ENCODE data around the genes AMY1B and TMEM167B.

- PRO-cap: no peak
These were observed 9.8 kb upstream of the AMY2B start for GRCh38 chr1:103561519-103561997.

DNA sequence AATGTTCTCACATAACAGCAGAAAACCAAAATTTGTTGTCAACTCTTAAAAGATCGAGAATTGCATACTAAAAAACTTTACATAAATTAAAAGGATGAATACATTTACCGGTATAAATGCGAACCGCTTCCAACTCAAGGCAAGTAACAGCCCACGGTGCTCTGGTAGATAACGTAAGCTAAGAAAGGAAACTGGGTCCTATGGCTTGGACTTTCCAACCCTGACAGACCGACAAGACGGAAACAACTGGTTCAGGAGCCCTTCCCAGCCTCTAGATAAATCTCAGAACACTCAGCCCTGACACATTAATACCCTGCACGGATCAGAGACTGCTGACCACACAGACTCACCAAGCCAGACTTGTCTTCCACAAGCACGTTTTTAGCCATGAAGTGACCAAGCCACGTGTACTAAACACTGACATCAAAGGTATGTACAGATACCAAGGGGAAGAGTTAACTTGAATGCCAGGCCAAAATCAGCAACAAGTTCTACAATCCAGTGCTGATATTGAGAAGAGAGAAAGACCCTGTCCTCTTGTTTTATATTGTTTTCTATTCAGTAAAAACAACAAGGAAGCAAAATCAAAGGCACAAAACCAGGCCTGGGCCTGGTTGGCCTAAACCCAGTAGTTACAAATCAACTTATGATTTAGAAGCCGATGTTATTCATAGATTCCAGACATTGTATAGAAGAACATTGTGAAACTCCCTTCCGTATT, at the start of gene AMY1B:
TSS of gene AMY1B (minus strand) at position 277 of the 721 bp plus-strand sequence.
- PRO-cap: no peak

DNA sequence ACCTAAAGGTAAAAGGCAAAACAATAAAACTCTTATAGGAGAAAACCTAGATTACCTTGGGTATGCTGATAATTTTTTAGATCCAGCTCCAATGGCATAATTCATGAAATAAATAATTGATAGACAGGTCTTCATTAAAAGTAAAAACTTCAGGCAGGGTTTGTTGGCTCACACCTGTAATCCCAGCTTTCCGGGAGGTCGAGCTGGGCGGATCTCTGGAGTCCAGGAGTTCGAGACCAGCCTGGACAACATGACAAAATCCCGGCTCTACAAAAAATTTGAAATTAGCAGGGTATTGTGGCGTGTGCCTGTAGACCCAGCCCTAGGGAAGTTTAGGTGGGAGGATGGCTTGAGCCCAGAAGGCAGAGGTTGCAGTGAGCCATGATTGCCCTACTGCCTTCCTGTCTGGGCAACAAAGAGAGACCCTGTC, 239.1 kb downstream of the AMY1C start:
- PRO-cap: no peak

DNA sequence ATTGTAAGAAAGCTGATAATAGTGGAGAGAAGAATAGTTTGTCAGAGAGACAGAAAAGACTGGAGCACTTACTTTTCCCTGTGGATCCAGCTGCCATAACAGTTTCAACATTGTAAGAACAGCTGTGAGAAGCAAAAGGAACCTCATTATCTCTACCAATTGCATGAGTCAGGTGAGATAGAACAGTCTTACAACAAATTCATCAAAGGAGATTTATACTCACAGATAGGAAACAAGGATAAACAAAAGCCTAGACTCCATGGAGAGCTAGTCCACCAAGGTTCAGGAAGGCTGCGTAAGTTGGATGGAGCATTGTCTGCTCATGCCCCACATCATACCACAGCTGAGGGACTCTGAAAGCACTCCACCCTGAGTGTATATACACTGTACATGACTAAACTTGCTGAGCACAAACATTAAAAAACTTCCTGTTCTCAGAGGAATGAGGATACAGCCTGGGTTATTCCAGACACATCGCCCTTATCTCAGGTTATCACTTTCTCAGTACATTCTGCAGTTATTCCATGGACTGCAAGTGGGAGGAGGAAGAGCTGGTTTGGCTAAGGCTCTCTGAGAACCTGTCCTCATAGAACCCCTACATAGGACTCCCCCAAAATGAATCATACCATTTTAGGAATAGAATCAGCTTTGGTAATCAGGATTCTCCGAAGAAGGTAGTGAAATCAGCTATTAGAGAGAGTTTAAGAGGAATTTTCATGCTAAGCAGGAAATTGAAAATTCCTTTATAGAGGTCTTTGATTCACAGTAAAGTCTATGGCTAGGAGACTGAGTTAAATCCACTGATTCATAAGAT, 58.0 kb upstream of the PRMT6 start:
- PRO-cap: no peak

GRCh38 chr1:107622924-107623416, 342.0 kb downstream of the VAV3 start:
- PRO-cap: no peak

DNA sequence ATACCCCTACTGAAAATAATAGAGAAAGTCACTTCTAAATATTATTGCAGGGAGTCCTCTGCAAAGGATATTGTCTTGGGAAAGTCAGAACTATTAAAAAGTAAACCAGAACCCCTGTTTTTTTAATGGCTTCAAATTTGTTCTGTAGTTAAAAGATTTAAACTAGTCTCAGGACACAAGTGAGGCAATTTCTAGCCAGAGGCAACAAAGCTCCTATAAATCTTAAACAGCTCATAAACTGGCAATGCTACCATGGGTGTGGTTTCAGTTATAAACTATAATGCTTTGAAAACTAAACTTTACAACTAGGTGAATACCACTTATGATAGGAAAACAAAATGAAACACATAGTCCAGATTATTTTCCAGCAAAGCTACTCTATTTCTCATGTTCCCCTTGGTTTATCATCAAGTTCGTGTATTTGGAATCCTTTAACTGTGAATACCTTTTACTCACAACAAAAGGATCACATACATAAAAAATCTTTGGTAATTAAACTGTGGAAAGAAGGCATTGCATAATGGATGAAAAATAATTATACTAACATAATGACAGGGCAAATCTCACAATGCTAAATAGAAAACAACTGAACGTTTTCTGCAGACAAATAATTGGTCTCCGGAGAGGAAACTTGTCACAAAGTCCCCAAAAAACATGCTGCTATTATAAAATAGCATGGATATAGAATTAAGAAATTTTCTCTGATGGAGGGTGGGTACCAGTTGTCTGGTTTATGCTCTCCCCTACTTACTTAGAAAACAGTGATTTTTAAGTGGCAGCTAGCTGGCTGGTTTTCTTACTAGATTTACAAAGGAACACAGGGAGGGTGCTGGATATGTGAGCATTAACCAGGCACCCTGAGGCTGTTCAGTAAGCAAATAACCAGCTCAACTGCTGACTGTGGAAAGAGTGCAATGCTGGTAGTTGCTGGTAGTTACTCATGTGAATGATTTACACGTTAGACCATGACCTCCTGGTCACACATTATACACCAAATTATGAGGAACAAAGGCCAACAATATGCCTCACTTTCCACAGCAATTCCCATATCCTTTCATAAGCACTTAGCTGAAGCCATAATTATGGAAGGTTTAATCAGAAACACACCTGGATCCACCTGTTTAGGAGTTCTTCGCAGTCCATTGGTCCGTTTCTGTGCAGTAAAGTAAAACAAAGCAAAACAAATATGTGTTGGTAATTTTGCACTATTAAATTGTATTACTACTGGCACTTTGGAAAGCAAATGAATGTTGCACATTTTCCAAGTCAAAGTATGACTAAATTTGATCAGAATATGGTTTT, 282.1 kb downstream of the VAV3 start:
- PRO-cap: no peak

DNA sequence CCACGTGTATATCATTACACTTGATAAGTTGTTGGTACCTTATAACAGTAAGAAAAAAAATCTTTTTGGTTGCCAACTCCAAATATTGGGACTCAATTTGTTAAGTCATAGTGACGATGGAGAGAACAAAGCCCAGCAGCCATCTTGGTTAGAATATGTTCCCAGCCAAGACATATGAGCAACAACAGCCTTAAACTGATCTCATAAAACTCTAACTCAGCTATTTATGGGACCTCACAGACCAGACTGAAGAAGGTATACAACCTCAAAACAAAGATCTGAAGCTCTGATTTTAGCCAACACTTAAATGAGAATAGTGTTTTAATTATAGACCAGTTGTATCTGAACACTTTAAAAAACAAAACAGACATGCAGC, 281.3 kb downstream of the VAV3 start:
- PRO-cap: no peak

GRCh38 chr1:107804104-107804558, 160.8 kb downstream of the VAV3 start:
- PRO-cap: no peak

DNA sequence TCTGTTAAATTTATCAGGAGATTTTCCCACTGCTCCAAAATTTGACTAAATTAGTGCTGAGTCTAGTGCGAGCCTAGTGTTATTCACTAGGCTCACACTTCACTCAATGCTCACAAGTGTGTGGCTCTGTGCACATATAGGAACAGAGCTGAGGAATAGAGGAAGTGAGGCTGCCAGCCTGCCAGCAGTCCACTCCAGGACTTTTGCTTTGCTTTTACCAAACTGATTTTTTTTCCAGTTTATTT, 87.3 kb downstream of the VAV3 start:
- PRO-cap: no peak

DNA sequence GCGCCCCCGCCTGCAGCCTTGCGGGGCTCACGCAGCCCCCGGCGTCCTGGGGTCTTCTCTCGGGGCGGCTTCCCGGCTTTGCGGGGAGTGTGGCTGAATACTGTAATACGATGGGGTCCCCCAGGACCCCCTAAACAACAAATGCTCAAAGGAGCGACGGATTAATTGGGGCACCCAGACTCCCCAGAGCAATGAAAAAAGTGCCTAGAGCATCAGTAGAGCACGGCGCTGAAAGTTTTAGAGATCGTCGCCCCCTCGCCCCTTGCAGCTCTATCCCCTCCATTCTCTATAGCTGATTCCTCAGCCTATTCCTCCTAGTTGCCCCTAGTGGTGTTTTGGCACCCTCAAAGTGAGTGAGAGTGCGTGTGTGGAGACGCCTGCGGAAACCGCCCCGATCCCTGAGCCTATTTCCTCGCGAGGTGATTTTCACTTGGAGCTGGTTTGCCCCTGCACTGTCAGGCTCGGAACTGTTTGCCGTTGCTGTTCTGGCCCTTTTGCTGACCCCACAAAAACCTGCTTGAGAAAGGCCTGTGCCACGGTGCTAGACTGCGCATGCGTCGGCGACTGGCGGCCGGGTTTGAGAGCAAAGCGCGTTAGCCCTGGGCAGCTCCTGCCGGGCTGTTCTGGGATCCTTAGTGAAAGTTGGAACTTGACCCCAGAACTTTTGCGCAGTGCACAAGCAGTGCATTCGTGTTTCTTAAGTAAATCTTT, 512 bp upstream of the VAV3 start:
- PRO-cap: no peak

DNA sequence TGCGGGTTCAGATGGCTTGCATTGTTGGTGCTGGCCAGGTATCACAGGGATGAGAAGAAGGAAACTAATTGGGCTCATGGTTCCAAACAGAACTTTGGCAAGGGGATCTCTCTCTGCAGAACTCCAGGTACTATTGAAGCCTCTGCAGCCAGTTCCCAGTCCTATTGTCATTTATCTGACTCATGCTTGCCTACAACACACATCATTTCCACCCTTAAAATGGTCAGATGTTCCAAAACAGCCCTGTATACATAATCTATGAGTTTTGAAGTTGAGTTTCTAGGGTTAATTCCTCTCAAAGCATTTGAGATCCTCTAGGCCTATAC, 88.6 kb upstream of the VAV3 start:
- PRO-cap: no peak

- PRO-cap: no peak
These were observed 11.0 kb downstream of the EEIG2 start for GRCh38 chr1:108570672-108571502.

DNA sequence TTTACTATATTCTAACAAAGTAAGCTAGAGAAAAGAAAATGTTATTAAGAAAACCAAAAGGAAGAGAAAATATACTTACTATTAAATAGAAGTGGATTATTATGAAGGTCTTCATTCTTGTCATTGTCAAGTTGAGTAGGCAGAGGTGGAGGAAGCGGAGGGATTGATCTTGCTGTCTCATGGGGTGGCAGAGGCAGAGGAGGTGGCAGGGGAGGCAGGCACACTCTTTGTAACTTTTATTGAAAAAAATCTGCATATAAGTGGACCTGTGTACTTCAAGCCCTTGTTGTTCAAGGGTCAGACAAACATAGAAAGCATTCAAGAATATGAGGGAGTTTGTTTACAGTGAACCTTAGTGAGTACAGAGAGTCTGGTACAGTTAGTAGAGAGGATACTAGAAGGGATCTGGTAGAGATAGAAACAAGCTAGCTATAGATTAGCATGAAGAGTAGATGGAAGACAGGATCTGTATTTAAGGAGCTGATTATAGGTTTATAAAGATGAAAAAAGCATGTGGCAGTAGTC, 22.7 kb downstream of the STXBP3 start:
- PRO-cap: no peak

- PRO-cap: no peak
These were observed 42.2 kb downstream of the AKNAD1 start for GRCh38 chr1:108814756-108815081.

DNA sequence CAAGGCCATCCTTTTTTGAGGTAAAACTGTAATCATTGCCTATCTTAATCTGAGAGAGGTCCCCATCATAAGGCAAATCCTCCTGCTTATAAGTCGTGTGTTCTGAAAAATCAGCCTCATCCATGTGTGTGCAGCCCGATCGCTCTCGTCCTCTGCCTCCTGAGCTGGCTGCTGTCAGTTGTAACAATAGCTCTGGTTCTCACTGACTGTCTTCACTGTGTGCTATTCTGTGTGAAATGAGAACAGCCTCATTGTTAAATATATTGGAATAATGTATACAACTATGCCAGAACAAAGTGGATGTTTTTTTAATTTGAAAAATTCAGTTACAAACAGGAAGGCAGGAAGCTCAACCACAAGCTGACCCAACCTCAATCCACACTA, 4.4 kb downstream of the AKNAD1 start:
- PRO-cap: no peak

DNA sequence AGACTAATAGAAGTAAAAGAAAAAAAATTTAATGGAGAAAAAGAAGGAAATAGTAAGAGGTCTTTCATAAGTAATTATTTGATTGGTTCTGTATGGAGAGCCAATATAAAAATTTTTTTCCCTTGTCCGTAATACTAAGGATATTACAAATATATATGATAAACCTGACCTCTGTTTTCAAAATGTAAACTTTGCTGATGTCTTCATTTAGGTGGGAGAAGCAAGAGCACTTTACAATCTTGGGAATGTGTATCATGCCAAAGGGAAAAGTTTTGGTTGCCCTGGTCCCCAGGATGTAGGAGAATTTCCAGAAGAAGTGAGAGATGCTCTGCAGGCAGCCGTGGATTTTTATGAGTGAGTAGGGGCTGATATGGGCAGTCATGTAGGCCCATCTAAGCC, 21.0 kb downstream of the GPSM2 start:
- PRO-cap: no peak

- PRO-cap: no peak
These were observed 2.1 kb downstream of the CLCC1 start for GRCh38 chr1:108961270-108961549.

DNA sequence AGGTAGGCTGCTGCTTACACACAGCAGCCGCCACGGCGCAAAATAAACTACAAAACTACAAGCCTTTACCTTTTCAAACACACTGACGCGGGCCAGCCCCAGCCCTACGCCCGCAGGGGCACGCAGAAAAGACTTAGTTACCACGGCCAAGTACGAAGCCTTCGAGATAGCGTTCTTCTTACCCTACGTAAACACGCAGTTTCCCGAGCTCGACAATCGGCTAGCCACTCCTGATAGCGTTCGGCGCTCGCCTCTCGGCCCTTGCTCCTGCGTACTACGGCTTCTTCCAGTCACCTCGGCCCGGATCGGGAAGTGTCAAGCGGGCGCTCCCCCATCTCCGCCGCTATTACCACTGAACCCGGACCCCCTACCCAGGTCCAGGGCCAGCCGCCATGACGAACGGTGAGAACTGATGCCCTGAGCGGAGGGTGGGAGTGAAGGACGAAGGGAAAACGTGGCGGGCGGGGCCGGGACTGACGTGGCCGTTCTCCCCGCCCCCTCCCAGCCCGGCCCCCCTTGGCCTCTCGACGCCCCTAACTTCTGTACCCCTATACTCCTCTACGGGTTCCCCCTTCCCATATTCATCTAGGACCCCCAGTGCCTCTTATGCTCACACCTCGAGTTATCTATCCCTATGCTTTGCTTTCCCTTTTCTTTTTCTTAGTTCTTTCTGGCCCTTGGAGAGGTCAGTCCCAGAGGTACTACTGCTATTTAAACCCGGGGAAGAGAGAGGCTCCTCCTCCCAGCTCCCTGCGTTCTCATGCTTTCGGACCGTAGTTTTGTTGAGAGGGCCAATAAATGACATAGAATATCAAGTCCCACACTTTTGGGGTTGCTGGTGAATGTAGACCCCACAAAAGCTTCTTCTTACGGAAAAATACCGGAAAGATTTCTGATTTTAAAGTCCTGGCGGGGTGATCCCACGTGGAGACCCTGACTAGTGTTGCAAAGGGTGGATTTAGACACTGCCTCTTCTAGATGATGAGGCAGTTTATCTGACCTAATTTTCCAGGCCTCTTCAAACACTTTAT, at the start of gene TMEM167B:
TSS of gene TMEM167B (plus strand) at position 284 of the 1,031 bp plus-strand sequence.
- PRO-cap: bidirectional peak, plus-strand start at position 293 of the sequence, minus-strand start at position 153 of the sequence; bidirectional peak, plus-strand start at position 374 of the sequence, minus-strand start at position 411 of the sequence; bidirectional peak, plus-strand start at position 689 of the sequence, minus-strand start at position 636 of the sequence

GRCh38 chr1:109156845-109157278, 42.9 kb downstream of the ELAPOR1 start:
- PRO-cap: no peak

GRCh38 chr1:109213425-109213683, 364 bp upstream of the SARS1 start:
- PRO-cap: unidirectional peak, plus-strand start at chr1:109213546

Data from neural crest cell (in vitro differentiated cells).